SJCRH30 (cell line): Measurements from ENCODE around the genes GIMAP7 and FASTK.

DNA sequence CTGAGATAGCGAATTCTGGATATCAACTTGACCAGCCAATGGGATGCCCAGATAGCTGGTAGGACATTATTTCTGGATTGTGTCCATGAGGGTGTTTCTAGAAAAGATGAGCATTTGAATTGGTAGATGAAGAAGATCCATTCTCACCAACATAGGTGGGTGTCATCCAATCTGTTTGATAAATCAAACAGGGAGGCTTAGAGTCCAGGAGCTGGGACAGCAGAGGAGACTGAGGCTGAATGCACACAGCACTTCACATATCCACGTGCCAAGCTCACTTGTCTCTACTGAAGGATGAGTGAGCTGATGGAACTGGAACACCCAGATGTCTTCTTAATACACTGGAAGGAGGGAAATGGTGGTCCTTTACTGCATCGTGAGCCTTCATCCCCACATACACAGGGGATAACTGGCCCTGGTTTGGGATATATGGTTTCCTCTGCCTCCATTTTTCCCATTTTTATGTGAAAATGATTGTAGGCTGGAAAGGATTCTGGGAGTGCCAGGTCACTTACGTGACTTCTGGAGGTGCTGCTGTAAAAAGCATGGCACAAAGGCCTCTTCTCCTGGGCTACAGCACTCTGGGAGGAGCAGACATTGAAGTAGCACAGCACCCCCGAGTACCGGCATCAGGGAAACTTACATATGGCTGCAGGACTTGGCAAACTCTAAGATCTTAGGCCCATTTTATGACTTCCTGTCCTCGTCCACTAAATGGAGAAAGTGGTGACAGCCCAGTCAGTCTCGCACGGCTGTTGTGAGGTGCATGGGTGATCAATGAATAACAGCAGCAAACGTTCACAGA lies 205.1 kb downstream of the ATP6V0E2 start:
- RAMPAGE, long total RNA, result no peak

- RAMPAGE, long total RNA, result no peak
Measured at GRCh38 chr7:150169902-150170586, 153.1 kb upstream of the LRRC61 start.

DNA sequence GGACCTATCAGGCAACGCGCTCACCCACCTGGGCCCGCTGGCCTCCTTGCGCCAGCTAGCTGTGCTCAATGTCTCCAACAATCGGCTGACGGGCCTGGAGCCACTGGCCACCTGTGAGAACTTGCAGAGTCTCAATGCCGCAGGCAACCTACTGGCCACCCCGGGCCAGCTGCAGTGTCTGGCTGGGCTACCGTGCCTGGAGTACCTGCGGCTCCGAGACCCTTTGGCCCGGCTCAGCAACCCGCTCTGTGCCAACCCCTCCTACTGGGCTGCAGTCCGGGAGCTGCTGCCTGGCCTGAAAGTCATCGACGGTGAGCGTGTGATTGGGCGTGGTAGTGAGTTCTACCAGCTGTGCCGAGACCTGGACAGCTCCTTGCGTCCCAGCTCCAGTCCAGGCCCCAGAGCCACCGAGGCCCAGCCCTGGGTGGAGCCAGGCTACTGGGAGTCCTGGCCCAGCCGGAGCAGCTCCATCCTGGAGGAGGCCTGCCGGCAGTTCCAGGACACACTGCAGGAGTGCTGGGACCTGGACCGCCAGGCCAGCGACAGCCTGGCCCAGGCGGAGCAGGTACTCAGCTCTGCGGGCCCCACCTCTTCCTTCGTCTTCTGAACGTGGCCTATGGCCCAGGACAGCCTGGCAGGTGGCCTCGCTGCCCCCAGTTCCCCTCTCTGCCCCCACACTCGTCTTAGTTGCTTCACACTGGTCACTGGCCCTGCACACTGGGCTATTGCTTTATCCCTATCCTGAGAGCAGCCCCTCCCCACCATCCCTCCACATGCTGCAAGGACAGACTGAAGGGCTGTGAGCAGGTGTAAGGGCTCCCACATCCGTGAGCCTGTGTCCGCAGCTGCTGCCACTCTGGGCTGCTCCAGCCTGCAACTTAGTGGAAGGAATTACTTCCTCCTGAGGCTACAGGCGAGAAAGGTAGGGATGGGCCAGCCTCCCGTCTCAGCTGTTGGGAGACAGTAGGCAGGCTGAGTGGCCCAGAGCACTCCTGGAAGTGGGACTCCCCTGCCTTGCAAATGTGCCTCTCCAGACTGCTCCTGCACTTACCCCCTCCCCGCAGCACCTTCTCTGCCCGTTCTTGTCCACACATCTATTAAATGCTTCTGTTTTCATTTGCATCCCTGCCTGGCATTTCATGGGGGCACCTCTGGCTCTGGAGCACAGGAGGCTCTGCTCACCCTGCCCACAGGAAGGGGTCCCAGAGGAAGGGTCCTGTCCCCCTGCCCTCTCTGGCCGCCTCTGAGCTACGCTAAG lies 4.0 kb downstream of the RARRES2 start:
- RAMPAGE, long total RNA, result no peak

- RAMPAGE, long total RNA, result no peak
Measured at GRCh38 chr7:150363968-150364271, 4.7 kb upstream of the REPIN1 start.

DNA sequence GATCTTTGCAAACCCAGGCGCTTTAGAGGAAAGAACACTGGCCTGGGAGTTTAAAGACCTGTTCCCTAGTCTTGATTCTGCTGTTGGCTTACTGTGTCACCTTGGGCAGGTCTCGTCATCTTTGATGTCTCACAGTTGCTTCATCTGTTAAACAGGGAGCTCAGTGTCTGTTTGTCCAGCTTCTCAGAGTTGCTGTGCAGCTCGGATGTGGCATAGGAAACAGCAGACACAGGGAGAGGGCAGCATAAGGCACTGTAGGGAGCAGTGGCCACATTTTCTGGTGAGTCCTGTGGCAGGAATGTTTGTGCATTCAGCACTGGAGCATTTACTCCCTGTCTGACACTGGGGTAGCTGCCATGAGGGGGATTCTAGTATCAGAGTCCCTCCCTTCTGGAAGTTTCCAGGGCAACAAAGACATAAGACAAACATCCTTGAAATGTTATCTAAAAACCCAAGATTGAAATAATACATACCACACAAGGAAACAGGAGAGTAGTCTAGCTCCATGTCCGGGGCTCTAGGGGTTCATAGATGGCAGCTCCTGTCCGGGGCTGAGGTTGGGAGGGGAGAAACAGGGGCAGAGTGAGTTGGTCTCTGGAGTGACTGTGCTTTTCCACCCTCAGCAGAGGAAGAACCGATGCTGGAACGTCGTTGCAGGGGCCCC lies 2.1 kb downstream of the REPIN1 start:
- RAMPAGE, long total RNA, result no peak

- RAMPAGE, long total RNA, result no peak
Measured at GRCh38 chr7:150374016-150374860, 4.9 kb upstream of the ZNF775 start.

DNA sequence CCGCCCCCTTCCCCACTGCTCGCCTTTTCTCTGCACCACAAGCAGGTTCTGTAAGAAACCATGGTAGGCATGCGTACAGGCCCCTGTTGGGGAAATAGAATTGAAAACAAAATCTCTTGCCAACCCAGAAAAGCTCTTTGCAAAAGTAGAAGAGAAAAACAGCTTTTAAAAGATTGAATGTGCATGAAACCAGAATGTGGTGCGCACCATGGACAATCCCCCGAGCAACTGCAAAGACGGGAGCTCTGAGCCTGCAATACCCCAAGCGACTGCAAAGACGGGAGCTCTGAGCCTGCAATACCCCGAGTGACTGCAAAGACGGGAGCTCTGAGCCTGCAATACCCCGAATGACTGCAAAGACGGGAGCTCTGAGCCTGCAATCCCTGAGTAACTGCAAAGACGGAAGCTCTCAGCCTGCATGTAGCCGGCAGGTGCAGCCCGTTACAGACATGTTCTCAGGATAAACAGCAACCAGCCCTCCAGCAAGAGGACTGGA lies 6.1 kb downstream of the ZNF775 start:
- RAMPAGE, long total RNA, result no peak

GRCh38 chr7:150402568-150403376 lies 2.7 kb upstream of the ENSG00000284691 start:
- RAMPAGE, long total RNA, result no peak

DNA sequence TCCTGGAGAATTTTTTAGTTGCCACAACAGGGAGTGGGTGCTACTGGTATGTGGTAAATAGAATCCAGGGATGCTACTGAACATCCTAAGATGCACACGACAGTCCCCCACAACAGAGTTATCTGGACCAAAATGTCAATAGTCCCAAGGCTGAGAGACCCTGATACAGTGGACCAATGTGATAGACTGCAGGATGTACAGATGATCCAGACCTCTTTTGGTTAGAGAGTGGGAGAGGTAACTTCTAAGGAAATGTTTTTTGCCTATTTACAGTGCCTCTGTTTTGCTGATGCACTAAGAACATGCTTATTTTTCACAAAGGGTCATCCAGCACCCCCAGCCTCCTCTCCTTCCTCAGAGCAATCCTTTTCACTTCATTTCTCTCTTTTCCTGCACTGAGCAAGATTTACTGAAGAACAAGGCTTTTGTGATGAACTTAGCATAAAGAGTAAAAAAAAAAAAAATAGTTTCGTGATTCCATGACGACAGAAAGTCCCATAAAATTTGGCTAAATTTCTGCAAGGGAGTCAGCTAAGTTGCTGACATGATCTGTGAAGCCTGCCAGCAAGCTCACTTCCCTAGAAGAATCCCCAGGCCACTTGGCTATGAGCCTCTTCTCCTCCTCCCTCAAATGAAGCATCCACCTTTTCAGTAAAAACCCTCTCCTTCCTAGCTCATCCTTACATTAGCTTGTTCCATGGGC lies 30.6 kb downstream of the GIMAP8 start:
- RAMPAGE, long total RNA, result no peak

GRCh38 chr7:150514716-150515561 lies at the start of gene GIMAP7:
Gene GIMAP7, plus strand, starts transcription at chr7:150514872.
- RAMPAGE, long total RNA, result no peak

DNA sequence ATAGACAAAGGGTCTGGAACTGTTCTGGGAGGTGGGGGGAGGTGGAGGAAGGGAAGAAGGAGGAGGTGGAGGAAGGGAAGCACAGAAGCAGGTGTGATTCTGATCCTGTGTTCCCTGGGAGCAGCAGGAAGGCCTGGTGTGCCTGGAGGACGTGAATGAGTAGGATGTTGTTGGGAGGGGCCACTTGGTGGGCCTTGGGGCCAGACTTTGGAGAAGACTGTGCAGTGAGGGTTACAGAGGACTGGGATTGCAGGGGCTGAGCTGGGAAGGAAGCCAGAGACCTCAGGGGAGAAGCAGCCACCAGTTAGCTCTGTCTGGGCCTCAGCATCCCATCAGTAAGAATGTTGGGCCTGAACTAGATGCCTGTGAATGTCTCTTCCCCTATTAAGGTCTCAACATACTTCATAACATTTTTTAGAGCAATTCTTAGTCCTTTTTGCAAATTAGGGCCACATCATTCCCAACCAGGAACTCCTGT lies 1.7 kb downstream of the GIMAP6 start:
- RAMPAGE, long total RNA, result no peak

GRCh38 chr7:150802060-150802624 lies 1.6 kb downstream of the TMEM176A start:
- RAMPAGE, long total RNA, result no peak

DNA sequence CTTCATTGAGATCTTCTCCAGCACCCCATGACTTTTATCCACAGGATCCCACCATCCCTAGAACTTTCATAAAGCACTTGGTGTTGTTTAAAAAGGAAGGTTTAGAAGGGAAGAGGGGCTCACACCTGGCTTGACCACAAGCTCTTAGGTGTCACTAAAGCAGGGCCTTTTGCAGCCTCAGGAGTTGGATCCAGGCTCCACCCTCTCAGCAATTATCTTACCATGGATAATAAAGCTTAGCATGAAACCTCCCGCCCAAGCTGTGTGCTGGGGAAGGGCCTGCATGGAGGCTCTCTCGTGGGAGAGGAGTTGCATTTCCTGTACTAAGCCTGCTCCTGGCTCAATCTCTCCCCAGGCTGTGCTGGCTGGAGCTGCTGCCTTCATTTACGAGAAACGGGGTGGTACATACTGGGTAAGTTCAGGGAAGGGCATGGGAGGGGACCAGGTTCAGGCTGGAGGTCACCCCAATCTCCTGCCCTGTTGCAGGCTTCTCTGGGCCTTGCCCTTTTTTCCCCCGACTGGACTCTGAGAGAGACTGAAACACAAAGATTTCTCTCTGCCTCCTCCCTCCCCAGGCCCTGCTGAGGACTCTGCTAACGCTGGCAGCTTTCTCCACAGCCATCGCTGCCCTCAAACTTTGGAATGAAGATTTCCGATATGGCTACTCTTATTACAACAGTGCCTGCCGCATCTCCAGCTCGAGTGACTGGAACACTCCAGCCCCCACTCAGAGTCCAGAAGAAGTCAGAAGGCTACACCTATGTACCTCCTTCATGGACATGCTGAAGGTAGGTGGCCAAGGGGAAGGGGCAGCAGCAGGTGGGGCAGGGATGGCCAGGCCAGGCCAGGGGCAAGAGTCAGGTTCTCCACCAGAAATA lies 2.7 kb downstream of the TMEM176A start:
- RAMPAGE, long total RNA, result no peak

DNA sequence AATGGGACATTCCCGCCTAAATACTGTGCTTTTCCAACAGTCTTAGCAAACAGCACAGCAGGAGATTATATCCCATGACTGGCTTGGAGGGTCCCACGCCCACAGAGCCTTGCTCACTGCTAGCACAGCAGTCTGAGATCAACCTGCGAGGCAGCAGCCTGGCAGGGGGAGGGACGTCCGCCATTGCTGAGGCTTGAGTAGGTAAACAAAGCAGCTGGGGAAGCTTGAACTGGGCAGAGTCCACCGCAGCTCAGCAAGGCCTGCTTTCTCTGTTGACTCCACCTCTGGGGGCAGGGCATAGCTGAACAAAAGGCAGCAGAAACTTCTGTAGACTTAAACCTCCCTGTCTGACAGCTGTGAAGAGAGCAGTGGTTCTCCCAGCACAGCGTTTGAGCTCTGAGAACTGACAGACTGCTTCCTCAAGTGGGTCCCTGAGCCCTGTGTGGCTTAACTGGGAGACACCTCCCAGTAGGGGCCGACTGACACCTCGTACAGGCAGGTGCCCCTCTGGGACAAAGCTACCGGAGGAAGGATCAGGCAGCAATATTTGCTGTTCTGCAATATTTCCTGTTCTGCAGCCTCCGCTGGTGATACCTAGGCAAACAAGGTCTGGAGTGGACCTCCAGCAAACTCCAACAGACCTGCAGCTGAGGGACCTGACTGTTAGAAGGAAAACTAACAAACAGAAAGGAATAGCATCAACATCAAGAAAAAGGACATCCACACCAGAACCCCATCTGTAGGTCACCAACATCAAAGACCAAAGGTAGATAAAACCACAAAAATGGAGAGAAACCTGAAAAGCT lies 7.4 kb downstream of the TMEM176A start:
- RAMPAGE, long total RNA, result no peak

GRCh38 chr7:150823489-150823776 lies 22.9 kb downstream of the TMEM176A start:
- RAMPAGE, long total RNA, result no peak

DNA sequence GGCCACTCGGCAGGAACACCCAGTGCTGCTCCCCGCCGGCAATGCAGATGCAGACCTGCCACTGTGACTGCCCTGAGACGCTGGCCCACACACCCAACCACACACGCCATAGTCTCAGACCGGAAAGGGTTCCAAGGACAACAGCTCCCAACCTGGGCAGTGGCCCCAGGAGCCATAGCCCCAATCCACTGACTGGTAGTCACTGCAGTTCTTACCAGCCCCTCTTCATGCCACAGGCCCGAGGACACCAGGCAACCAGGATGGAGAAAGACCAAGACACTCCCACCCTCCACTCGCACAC lies 25.1 kb downstream of the KCNH2 start:
- RAMPAGE, long total RNA, result no peak

GRCh38 chr7:150974386-150975456 lies 3.4 kb downstream of the KCNH2 start:
- RAMPAGE, long total RNA, result no peak

DNA sequence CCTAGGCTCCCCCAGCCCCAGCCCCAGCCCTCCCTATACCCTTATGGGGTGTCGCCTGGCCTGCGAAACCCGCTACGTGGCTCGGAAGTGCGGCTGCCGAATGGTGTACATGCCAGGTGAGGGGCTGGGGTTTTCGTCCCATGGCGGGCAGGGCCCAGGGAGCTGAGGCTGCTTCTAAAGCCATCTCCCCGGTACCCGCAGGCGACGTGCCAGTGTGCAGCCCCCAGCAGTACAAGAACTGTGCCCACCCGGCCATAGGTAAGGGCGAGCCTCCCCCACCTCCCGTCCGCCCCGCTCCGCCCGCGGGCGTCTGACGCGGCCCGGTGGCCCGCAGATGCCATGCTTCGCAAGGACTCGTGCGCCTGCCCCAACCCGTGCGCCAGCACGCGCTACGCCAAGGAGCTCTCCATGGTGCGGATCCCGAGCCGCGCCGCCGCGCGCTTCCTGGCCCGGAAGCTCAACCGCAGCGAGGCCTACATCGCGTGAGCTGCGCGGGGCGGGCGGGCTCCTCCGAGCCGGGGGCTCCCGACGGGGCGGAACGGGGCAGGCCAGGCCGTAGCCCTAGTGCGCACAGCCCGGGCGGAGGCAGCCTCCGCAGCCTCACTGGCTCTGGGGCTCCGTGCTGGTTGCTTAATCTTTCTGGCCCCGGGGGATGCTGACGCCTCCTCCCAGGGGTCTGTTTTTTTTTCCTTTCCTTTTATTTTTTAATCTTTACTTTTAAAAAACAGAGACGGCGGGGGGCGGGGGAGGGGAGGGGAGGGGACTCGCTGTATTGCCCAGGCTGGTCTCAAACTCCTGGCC lies 2.7 kb downstream of the ASIC3 start:
- RAMPAGE, long total RNA, result no peak

- RAMPAGE, long total RNA, result no peak
Measured at GRCh38 chr7:151075768-151076808, 4.5 kb downstream of the FASTK start.

- RAMPAGE, long total RNA, result start-site peak on the minus strand at chr7:151080794-151080809, 203 and 46 reads in 2 replicates
Measured at GRCh38 chr7:151080691-151081788, at the start of gene FASTK. Gene FASTK, minus strand, starts transcription at chr7:151080809.